Neural cell (in vitro differentiated cells): ENCODE measurements around a stretch of chr2.

- RAMPAGE, long total RNA: no peak
Observed at GRCh38 chr2:111116949-111117409, 3.7 kb upstream of the BCL2L11 start.

DNA sequence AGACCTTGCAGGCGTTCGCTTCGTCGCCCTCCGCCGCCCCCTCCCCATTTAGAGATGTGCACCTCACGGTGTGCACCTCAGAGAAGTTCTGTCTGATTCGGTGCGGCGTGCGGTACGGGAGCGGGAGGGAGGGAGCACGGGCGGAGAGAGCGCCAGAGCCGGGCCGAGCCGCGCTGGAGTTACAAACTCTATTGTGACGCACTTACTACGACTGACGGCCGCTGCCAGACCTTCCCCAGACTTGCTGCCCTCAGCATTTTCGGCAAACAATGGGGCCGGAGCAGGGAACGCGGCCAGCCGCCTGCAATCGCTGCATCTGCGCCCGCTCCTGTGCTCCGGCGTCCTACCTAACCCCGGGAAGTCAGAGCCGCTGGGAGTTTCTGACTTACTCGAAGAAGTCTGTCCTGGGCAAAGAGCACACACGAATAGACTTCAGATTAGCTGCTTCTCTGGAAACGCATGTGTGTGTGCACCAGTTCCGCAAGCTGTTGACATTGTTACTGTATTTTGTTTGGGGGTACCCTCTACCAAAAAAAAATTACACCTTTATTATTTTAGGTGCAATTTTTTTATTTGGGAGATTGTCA, 2.4 kb downstream of the BCL2L11 start:
- RAMPAGE, long total RNA: no peak

- RAMPAGE, long total RNA: no peak
Observed at GRCh38 chr2:111167693-111168433, 47.1 kb downstream of the BCL2L11 start.

DNA sequence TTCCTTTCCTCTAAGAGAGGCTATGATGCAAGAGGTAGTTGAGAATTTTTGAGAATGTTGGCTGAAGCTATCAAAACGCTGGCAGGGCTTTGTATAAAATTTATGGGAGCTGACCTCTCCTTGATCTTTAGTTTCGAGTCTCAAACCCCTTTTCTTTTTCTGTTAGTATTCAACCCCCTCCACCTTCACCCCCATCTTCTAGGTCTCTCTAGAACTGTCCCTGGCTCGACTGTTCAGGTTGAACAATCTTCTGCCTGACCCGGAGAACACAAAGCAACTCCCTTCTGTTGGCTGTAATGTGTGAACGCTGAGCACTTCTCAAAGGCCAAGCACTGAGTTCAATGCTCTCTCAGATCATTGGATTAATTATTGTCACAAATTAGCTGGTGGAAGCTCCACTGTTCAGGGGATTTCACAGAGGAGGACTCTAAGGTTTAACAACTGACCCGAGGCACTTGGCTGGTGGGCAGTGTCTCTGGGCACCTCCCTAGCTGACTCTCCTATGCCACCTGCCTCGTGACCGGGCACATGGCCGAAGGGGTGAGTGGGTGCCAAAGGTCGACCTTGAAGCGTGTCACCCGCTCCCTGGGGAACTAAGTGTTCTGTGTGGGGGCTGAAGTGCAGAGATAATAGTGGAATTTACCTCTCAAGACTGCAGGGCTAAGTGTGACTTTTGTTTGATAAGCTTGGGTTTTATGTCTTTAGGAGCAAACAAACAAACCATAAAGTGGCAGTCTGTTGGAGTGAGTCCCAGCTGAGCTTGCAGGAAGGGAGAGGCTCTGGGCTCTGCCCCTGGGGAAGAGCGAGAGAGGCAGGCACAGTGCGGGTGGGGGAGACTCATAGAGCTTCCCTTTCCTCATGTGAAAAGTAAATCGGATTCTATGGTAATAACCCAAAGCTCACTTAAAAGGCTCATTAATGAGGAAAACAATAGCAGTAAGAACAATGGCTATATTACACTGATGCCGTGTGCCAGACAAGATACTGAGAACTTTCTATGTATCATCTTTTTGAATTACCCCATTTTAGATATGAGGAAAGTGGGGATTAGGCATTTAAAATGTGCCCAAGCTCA, 64.8 kb downstream of the BCL2L11 start:
- RAMPAGE, long total RNA: no peak

GRCh38 chr2:111424583-111425657, 304.2 kb downstream of the BCL2L11 start:
- RAMPAGE, long total RNA: no peak

- RAMPAGE, long total RNA: no peak
Observed at GRCh38 chr2:111494388-111495478, 374.0 kb downstream of the BCL2L11 start.

GRCh38 chr2:111630754-111631036, 253.3 kb downstream of the ANAPC1 start:
- RAMPAGE, long total RNA: no peak

GRCh38 chr2:111897735-111898175, 652 bp upstream of the MERTK start:
- RAMPAGE, long total RNA: no peak

DNA sequence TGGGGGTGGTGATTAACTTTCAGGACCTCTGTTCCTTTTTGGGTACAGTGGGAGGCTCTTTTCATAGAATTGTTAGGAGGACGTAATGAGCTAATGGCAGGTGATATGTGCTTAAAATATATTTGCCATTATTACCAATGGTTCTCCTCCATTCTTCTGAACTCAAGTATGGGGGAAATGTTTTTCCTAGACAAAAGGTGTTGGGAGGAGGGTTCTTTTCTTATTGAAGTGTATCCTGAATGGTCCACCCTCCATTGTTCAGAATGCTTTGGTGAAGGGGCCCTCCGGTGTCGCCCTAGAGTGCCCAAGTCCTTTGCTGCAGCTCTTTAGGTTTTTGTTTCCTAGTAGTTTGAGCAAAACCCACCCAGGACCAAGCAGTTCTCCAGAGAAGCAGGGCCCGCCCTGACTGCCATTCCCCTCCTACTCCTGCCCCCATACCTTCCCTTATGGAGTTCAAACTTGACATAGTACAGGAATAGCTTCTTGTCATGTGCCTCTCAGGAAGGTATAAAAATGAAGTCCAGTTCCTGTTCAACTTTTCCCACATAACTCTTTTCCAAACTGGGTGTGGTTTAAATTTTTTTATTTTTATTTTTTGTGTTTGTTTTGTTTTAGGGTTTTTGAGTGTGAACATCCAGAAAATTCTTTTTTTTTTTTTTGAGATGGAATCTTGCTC, 5.5 kb downstream of the MERTK start:
- RAMPAGE, long total RNA: no peak

GRCh38 chr2:112082465-112082819, 27.4 kb downstream of the TMEM87B start:
- RAMPAGE, long total RNA: no peak

DNA sequence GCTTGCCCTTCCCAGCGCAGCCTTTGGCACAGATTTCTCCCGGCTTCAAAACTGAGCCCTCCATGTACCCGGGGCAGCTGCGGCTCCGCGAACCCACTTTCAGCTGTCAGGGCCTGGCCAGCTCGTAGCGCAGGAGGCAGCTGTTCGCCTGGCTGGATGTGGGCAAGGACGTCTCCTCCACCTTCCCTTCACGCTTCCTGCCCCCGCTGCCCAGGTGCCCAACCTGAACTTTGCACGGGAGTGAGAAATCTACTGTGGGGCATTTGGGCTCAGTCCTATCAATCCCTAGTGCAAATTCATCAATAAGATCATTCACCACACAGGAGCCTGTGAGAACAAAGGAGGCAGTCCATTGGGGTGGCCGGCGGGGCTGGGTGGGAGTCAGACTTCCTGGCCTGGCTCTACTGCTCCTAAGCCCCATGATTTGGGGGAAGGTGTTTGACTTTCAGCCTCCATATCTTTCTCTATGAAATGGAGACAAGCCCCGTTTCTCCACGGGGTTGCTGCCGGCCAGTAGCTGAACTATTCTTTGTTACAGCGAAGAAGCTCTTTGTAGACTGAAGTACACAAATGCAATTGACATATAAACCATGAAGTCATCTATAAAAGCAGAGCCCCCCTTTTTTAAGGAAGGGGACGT, 17.8 kb downstream of the FBLN7 start:
- RAMPAGE, long total RNA: no peak

DNA sequence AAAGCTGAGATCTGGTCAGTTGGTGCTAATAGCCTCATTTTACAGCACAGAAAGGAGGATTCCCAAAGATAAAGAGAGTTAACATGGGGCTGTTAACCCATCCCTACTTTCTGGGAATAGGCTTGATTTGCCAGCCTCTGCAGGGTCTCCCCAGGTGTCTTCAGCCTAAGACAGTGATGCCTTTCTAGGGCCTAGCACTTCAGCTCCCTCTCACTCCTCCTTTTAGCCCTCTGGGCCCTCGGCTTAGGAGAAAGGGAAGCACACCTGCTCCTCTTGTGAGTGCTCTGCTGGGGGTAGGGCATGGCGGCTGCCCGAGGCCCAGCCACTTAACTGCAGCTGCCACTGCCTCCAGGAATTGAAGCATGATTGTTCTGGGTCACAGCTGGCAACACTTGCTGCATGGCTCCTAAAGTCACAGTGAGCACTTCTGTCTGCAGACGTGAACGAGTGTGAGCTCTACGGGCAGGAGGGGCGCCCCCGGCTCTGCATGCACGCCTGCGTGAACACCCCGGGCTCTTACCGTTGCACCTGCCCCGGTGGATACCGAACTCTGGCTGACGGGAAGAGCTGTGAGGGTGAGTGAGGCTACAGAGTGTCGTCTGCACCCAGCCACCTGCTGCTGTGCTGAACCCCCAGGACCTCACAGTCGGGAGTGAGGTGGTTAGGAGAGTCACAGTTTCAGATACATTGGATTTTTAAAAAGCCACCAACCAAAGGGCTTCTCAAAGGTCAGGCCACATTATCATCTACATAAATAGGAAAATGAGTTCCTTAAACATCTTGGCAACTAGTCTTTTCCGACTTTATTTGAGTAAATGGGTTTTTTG, 44.4 kb downstream of the FBLN7 start:
- RAMPAGE, long total RNA: no peak

DNA sequence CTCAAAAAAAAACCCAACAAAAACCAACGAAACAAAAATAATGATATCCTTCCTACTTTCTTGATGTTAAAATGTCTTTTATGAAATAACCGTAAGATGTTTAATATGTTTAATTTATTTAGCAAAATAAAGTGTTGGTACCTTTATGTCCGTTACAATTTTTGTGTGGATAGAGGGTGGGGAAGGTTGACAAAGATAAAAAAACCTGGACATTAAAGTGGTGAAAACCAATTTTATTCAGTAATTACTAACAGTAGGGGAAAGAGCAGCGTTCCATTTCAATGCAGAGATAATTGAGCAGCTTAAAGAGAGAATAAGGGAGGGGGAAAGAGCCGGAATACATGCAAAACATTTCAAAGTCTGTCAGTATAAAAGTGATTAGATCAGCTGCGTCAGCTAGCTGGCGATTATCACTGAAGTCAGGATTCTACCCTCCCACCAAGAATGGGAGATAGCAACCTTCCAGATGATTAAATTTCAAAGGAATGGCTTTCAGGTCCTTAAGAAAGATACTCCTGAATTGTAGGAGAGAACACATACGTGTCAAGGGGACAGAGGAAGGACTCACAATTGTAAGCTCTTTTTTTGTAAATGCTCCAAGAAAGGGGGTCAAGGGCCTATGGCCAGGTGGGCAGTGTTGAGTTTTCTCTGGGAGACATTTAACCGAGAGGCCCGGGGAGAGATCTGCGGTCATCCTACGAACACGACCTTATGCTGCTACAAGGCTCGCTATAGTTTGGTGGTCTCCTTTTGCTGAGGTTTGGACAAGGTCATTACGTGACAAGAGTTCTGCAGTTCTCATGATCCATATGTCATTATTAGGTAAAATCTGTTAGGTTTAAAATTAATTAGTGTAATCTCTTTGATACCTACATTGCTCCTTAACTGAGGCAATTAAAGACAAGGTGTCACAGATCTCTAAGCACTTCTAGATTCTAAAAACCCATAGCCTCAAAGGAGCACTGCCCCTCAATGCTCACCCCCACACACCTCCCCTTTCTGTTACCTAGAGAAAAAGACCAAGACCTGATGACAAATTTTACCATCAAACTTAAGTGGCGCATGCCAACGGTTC, 2.6 kb upstream of the ZC3H6 start:
- RAMPAGE, long total RNA: no peak

GRCh38 chr2:112315568-112315897, 40.1 kb downstream of the ZC3H6 start:
- RAMPAGE, long total RNA: no peak

- RAMPAGE, long total RNA: no peak
Observed at GRCh38 chr2:112324008-112324899, 48.9 kb downstream of the ZC3H6 start.

DNA sequence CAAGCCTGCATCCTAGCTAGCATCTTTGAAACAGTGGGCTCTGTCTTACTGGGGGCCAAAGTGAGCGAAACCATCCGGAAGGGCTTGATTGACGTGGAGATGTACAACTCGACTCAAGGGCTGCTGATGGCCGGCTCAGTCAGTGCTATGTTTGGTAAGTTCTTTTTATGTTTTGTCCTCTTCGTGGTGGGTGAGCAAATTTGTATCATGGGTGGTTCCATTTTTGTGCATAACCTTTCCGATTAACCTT, 1.2 kb downstream of the SLC20A1 start:
- RAMPAGE, long total RNA: no peak

DNA sequence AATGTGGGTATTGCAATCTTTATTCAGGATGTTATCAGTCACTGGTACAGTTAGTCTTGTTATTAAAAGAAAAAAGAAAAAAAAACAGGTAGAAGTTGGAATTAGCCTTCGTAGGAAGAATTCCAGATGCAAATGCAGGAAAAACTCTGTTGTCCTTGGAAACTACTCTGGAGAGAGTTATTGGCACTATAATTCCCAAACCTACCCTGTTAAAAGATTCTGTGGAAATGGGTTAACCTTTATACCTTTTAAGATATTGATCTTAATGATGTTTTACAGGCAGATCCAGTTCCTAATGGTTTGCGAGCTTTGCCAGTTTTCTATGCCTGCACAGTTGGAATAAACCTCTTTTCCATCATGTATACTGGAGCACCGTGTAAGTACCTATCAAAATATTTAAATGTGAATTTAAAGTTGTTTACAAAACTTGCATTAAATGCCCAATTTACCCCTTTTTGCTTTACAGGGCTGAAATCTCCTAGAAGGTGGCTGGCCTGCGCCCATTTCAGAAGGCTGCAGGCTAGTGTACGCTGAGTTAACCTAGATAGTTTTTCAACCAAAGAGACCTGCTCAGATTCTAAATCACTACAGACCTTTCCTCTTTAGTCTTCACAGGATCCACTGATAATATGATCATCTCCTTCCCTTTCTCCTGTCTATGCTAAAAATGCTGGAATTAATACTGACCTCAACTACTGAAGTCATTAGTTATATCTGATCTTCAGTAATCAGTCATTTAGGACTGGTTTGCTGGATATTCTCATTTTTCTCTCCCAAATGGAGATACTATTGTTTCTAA, 6.9 kb downstream of the SLC20A1 start:
- RAMPAGE, long total RNA: no peak

DNA sequence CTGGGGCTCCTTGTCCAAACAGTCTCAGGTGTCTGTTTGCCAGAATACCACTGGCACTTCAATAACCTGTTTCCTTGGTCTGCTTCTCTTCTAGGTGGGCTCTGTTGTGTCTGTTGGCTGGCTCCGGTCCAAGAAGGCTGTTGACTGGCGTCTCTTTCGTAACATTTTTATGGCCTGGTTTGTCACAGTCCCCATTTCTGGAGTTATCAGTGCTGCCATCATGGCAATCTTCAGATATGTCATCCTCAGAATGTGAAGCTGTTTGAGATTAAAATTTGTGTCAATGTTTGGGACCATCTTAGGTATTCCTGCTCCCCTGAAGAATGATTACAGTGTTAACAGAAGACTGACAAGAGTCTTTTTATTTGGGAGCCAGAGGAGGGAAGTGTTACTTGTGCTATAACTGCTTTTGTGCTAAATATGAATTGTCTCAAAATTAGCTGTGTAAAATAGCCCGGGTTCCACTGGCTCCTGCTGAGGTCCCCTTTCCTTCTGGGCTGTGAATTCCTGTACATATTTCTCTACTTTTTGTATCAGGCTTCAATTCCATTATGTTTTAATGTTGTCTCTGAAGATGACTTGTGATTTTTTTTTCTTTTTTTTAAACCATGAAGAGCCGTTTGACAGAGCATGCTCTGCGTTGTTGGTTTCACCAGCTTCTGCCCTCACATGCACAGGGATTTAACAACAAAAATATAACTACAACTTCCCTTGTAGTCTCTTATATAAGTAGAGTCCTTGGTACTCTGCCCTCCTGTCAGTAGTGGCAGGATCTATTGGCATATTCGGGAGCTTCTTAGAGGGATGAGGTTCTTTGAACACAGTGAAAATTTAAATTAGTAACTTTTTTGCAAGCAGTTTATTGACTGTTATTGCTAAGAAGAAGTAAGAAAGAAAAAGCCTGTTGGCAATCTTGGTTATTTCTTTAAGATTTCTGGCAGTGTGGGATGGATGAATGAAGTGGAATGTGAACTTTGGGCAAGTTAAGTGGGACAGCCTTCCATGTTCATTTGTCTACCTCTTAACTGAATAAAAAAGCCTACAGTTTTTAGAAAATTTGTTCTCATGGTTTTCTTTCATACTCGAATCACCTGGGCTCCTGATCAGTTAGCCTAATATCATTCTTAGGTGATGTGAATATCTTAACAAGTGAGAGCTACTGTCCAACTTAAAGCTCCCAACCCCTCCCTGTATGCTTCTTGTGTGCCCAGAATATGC, 17.4 kb downstream of the SLC20A1 start:
- RAMPAGE, long total RNA: no peak

- RAMPAGE, long total RNA: no peak
Observed at GRCh38 chr2:112664361-112665244, 18.9 kb downstream of the SLC20A1 start.

GRCh38 chr2:112832014-112833203, 4.2 kb downstream of the IL1B start:
- RAMPAGE, long total RNA: no peak